Hematopoietic multipotent progenitor cell (in vitro differentiated cells): ENCODE results near the genes BEND2 and PRDX4.

GRCh38 chrX:17414895-17415283 lies 39.9 kb downstream of the NHS start:
- CAGE, long polyA plus RNA: no peak

GRCh38 chrX:17580472-17580800 lies 156.9 kb upstream of the SCML1 start:
- CAGE, long polyA plus RNA: no peak

GRCh38 chrX:17655179-17655687 lies 82.1 kb upstream of the SCML1 start:
- CAGE, long polyA plus RNA: no peak

DNA sequence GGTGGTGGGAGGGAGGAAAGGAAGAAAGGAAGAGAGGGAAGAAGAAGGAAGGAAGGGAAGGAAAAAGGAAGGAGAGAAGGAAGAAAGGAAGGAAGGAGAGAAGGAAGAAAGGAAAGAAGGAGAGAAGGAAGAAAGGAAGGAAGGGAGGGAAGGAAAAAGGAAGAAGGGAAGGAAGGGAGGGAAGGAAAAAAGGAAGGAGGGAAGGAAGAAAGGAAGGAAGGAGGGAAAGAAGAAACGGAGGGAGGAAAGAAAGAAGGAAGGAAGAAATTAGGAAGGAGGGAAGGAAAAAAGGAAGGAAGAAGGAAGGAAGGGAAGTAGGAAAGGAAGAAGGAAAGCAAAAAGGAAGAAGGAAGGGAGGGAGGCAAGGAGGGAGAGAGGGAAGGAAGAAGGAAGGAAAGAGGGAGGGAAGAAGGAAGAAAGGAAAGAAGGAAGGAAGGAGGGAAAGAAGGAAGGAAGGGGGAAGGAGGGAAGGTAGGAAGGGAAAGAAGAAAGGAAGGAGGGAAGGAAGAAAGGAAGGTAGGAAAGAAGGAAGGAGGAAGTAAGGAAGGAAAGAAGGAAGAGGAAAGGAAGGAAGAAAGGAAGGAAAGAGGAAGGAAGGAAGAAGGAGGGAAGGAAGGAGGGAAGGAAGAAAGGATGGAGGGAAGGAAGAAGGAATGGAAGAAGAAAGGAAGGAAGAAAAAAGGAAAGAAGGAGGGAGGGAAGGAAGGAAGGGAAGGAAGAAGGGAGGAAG lies 18.8 kb upstream of the SCML1 start:
- CAGE, long polyA plus RNA: no peak

DNA sequence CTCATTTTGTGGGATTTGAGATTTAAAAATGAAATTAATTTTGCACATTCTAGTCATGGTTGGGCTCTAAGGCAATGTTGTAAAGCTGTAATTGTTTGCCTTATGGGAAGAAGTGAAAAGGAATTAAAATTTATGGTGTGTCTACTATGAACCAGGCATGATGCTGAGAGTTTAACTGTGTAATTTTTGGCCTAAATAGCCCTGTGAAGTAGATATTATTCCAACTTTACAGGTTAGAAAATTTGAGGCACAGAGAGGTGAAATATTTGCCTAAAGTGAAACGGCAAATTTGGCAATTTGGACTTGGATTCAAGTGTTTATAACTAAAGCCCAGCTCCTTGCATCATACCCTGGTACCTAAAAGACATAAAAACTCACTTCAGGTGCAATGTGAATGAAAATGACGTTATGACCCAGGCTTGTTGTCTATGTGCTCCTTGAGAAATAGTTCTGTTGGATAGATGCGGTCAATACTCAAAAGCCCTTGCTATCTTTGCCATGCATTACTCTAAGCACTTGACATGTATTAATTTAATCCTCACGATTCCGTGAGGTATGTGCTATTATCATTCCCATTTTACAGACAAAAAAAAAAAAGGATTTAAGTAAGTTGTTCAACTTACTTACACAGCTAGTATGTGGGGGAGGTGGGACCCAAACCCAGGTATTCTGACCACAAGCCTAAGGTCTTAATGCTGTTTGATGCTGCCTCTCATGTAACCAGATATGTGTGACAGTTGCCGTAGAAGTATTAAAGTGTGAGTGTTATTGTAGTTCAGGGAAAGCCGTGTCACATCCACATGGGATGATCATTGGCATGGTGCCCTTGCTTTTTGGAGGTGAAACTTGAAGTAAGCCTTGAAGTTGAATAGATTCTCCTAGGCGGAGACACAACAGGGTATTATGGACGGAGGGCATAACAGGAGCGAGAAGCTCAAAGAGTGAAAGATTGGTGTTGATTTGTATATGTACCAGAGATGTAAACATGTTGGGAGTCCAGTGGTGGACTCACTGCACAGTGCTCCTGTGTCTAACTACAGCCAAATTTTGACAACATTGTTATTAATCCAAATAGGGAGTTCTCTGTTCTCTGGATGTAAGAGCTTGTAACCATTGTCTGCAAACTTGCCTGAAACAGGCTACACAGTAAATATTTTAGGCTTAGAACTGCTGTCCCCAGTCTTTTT lies 3.0 kb downstream of the SCML1 start:
- CAGE, long polyA plus RNA: no peak

- CAGE, long polyA plus RNA: no peak
These were observed 116.3 kb downstream of the BEND2 start for GRCh38 chrX:18104103-18105089.

DNA sequence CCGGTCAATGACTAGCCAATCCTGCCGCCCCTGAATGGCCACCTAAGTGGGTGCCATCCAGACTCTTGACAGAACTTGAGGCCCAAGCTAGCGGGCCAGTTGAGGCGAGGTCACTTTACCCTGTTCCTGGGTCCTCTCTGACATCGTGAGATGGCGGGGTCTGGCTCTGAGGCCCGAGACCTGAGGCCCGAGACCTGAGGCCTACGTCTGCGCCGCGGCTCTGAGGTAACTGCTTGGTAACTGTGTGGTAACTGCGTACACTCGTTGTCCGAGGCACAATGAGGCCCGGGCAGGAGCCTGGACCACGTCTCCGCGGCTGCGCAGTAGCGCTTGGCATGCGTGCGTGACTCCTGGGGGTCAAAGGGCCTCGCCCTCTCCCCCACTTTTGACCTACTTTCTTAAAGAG lies at the start of gene BEND2:
TSS of gene BEND2 (minus strand) at position 280 of the 406 bp plus-strand sequence.
- CAGE, long polyA plus RNA: no peak

DNA sequence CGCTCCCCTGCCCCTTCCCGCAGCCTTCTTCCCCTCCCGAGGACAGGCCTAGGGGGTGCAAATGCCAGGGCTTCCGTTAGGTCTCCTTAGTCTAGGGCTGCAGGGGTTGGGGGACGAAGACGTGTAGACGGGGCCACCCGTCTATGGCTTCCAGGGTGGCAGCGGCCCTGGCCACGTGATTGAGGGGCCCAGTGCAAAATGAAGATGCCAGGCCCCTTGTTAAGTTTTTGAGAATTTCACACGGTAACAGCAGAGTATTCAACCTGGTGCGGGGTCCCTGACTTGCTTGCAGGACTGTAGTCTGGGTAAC lies 3.5 kb upstream of the RS1 start:
- CAGE, long polyA plus RNA: no peak

- CAGE, long polyA plus RNA: no peak
These were observed 99.8 kb downstream of the PHKA2 start for GRCh38 chrX:18884067-18884510.

- CAGE, long polyA plus RNA: no peak
These were observed 51.2 kb upstream of the MAP3K15 start for GRCh38 chrX:19566412-19567049.

GRCh38 chrX:19747474-19748369 lies 139.7 kb downstream of the SH3KBP1 start:
- CAGE, long polyA plus RNA: no peak

- CAGE, long polyA plus RNA: no peak
These were observed 449 bp downstream of the SH3KBP1 start for GRCh38 chrX:19886900-19887402.

- CAGE, long polyA plus RNA: no peak
These were observed 950 bp upstream of the SH3KBP1 start for GRCh38 chrX:19888193-19888906.

- CAGE, long polyA plus RNA: no peak
These were observed 95.9 kb upstream of the RPS6KA3 start for GRCh38 chrX:20362274-20363343.

- CAGE, long polyA plus RNA: no peak
These were observed 10.8 kb upstream of the KLHL34 start for GRCh38 chrX:21668963-21669303.

DNA sequence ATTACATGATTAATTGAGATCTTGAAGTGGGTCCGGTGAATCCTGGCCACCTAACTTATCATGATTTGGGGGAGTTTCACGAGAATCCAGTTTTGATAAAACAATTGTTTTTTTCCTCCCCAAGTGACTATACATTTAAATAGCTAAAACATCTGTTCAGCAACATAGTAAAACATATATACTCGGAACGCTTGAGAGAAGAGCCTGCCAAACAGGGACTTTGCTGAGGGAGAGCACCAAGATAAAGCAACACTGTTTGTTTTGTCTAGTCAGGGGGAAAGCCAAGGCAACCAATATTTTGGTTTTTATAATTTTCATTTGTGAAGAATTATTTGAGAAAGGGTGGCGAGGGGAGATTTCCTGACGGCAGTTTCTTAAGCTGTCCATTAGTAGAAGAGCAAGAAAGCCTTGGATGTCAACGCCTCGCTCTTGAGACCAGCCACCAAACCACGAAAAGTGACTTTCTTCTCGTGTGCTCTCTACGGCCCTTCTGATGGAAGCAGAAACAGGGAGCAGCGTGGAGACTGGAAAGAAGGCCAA lies 458 bp downstream of the PHEX start:
- CAGE, long polyA plus RNA: no peak

GRCh38 chrX:23333056-23333878 lies 1.4 kb upstream of the PTCHD1 start:
- CAGE, long polyA plus RNA: no peak

GRCh38 chrX:23667394-23668472 lies at the start of gene PRDX4:
PRDX4 (plus strand) TSS chrX:23667493.
- CAGE, long polyA plus RNA: start-site peak on the plus strand at chrX:23667490-23667554, 688 reads

- CAGE, long polyA plus RNA: no peak
These were observed 22.3 kb downstream of the SAT1 start for GRCh38 chrX:23805225-23805788.

DNA sequence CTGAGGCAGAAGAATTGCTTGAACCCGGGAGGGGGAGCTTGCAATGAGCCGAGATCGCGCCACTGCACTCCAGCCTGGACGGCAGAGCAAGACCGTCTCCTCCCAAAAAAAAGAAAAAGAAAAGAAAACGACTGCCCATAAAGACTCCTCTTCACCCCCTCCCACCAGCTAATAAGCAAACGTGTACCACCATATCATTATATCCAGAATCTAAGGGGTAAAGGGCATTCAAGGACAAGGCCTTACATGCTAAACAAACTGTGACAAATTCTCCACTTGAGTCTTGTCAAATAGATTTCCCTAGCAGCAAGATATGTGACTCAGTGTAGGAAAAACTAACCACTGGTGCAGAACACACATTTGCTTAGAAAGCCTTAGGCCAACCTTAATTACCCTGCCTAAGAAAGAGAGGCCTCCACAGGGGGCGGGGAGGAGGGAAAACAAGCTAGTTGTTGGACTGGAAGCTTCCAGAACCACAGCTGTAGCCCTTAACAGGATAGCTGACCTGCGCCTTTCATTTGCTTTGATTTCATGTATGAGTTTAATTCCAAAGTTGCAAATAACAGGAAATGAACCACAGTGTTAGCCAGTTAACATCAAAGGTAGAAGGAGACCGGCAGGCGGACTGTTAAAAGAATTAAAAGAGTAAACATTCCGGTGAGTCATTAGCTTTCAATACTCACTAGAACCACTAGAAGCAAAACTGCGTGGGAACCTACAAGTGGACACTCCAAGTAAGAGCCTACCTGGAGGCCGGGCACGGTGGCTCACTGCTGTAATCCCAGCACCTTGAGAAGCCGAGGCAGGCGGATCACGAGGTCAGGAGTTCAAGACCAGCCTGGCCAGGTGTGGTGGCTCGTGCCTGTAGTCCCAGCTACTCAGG lies 24.3 kb downstream of the SAT1 start:
- CAGE, long polyA plus RNA: no peak